Rectum (tissue), 1 donor: ENCODE measurements around the gene RARB.

- PRO-cap: no peak
Observed at GRCh38 chr3:25151348-25152037, 276.6 kb upstream of the RARB start.

GRCh38 chr3:25427731-25429042 is at the start of gene RARB:
Gene RARB (plus strand): TSS chr3:25428263.
- PRO-cap: bidirectional peak, plus-strand start at chr3:25428391, minus-strand start at chr3:25428109; bidirectional peak, plus-strand start at chr3:25428590, minus-strand start at chr3:25428430; bidirectional peak, plus-strand start at chr3:25428836, minus-strand start at chr3:25428815

DNA sequence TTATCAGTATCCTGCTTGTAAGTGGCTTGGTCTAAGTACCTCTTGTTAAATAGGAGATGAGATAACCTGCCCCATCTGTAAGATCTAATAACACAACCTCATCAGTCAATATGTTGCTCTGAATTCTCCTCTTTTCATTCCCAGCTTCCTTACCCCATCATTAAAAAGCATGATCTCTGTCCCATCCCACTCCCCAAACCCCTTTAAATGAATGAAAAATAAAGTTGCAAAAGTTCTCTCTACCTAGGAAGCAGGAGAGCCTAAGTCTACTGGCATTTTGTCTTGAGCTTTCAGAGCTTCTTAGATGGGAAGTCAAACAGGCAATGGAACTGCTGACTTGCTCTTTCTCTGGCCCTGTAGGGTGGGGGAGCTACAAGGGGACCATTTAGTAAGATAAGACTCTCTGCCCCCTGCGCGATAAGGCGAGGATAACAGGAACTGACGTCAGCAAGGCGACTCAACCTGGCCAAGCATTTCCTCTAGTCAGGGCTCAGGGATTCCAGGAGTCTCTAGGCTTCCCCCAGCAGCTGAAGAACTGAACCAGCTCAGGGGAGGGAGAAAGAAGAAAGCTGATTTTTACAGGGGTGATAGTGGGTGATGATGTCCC is 5.7 kb downstream of the RARB start:
- PRO-cap: no peak

DNA sequence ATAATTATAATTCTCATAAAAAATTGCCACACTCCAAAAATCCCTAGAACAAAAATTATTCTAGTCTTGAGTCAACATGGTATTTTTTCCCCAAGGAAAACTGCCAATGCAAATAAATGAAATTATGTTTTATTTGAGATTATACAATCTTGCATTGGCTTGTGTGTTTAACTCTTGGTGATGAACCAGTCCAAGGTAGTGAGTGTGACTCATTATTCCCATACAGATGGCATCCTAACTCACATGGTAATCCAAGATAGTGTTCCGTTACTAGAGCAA is 3.7 kb downstream of the OXSM start:
- PRO-cap: unidirectional peak, plus-strand start at position 88 of the sequence

GRCh38 chr3:27426149-27426581 is 57.0 kb upstream of the NEK10 start:
- PRO-cap: no peak

- PRO-cap: no peak
Observed at GRCh38 chr3:27468725-27469328, 15.4 kb downstream of the SLC4A7 start.

GRCh38 chr3:27622915-27623323 is 99.2 kb downstream of the EOMES start:
- PRO-cap: no peak

DNA sequence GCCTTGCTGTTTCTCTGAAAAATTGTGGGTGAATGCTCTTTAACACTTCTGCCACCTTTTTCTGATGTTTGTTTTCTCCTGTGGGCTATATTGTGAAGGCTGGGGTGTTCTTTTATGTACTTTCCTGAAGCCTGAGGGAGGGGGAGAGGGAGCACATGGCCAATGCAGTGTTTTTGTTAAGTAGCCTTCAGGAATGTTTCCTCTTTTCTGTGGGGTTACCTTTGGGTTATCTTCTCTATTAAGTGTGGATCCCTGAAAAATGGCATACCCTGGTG is 50.2 kb downstream of the CMC1 start:
- PRO-cap: no peak

DNA sequence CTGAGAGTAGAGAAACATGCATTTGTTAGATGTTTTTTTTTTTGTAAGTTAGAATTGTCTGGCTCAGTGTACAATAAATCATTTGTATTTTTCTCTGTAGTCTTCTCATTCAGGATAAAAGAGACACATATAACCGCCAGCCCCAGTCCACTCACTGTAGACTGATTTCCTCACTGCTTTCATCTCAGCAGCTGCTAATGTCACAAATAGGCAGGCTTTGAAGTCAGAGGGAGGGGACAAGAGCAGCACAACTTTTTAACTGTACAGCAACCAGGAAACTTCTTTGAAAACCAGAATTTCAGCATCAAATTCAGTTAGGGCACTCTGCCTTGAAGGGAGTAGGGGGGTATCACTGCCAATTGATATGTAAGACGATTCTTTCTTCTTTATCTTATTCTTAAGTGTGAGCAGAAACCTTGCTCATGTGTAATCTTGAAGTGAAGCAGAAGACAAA is 140.1 kb upstream of the RBMS3 start:
- PRO-cap: no peak

GRCh38 chr3:29308596-29309312 is 27.9 kb downstream of the RBMS3 start:
- PRO-cap: no peak

- PRO-cap: no peak
Observed at GRCh38 chr3:29318508-29318984, 37.7 kb downstream of the RBMS3 start.

DNA sequence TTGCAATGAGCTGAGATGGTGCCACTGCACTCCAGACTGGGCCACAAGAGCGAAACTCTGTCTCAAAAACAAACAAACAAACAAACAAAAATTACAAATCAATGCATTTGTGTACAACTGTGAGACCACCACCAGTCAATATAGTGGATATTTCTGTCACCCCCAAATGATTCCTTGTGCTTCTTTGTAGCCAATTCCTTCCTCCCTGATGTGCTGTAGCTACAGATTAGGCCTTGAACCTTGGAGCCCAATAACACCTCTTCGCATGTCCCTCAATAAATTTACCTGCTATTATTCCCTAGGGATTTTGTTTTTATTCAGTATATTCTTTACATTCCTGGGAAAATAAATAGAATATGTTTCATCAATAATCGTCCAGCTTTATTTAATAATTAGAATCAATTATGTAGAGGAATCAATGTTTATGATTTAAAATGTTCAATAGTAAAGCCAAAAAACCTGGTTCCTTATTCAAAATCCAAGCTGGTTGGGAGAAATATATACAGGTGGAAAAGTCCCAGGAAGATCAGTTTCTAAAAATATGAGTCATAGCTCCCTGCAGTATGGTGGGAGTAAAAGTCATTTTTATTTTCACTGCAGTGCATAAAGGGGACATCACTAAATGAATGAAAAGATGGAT is 335.7 kb downstream of the RBMS3 start:
- PRO-cap: no peak

GRCh38 chr3:30343393-30343831 is 263.0 kb upstream of the TGFBR2 start:
- PRO-cap: no peak

DNA sequence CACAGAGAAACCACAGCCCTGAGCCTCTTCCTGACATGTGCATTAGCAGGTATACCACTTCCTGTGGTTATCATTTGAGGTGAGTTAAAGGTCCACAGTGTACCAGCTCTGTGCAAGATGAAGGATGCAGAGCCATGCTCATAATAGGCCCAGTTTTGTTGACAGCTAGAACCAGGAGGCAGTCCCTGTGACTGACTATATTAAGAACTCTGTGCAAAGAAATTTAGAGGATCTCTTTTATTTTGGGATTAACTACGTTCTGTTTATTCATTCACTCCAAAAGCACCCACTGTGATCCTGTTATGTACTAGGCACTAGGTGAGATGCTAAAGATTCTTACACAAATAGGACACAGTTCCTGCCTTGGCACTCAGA is 252.2 kb upstream of the TGFBR2 start:
- PRO-cap: no peak

DNA sequence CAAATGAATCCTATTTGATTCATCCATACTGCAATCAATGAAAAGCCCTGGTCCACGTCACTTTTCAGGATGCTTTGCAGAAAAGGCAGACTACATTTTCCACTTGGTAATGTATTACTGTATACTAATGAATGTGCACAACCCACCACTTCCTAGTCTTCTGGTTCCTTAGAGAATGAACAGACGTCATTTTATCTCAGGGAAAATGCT is 53.5 kb upstream of the TGFBR2 start:
- PRO-cap: unidirectional peak, minus-strand start at position 65 of the sequence

GRCh38 chr3:30643465-30644082 is 37.2 kb downstream of the TGFBR2 start:
- PRO-cap: no peak

DNA sequence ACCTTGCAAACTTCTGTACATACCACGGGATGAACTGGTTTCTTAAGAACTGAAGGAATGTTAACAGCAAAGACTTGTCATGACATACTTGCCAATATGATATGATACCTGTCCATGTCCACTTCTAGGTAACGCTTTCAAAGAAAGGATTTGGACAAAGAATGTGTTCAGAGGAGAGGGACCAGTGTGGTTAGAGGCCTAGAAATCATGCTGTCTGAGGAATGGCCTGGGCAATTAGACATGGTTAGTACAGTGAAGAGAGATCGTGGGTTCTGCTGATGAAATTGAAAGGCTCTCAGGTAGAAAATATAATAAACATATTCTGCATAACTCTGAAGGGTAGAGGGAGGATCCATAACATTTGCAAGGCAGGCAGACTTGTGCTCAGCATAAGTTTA is 39.8 kb downstream of the TGFBR2 start:
- PRO-cap: no peak

GRCh38 chr3:30664913-30665298 is 58.5 kb downstream of the TGFBR2 start:
- PRO-cap: no peak

DNA sequence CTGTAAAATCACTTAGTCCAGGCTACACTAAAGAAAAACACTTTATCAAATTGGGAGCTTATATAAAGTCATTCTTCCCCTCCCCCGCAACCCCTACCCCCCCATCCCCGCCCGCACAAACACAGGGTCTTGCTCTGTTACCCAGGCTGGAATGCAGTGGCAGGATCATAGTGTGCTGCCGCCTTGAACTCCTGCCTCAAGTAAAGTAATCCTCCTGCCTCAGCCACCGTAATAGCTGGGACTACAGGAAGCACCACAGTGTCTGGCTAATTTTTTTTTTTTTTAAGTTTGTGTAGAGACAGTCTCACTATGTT is 60.1 kb downstream of the TGFBR2 start:
- PRO-cap: no peak

GRCh38 chr3:30810466-30811178 is 83.8 kb downstream of the GADL1 start:
- PRO-cap: no peak